ENCODE results near the gene ITGB2.

DNA sequence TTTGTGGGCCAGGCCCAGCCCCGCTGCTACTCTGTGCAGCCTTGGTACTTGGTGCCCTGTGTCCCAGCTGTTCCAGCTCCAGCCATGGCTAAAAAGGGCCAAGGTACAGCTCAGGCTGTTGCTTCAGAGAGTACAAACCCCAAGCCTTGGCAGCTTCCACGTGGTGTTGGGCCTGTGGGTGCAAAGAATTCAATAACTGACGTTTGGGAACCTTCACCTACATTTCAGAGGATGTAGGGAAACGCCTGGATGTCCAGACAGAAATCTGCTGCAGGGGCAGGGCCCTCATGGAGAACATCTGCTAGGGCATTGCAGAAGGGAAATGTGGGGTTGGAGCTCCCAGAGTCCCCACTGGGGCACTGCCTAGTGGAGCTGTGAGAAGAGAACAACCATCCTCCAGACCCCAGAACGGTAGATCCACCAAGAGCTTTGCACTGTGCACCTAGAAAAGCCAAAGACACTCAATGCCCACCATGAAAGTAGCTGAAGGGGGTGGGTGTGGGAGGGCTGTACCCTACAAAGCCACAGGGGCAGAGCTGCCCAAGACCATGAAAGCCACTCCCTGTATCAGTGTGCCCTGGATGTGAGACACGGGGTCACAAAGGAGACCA is 10.2 kb downstream of the UBE2G2 start:
- RRBS, 2 experiments = no CpG with 5 or more reads among the region's 6 CpGs

DNA sequence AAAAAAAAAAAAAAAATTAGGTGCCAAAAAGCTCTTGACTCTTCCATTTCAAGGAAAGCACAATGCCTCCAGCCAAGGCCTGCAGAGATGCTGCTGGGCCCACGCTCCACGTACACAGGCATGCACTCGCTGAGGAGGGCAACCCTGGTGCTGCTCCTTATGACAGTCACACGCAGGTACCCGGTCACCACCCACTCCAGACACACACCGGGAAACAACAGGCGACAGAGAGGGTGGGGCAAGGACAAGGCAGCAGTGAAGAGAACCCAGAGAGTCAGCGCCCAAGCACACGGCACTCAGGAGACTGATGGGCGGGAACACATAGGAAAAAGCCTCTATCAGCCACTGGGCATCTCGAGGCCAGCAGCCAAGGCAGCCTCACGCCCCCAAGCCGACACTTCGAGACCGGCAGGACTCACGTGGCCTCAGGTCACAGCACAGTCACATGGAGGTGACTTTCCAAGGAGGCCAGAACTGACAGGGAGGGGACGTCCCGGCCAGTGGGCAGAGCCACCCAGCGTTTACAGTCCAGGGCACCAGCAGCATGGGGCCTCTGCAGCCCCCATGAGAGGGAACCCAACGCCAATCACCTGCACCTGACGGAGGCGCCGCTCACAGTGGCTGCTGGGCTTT is 19.9 kb downstream of the PTTG1IP start:
- RRBS, 2 experiments = 82 to 84% methylated on average over 4 of the region's 23 CpGs

DNA sequence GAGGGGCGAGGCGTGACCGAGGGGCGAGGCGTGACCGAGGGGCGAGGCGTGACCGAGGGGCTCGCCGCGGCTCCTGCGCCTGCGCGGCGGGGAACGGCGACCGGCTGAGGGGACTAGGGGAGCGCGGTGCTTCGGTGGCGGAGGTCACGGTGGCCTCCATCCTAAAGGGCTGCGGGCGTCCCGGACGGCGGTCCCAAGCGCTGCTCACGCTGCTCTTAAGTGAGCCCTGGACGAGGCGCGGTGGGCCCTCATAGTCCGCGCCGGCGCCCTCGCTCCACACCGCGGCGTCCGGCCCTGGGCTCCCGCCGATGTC is 421 bp upstream of the PTTG1IP start:
- RRBS, 2 experiments = 10 to 13% methylated on average over 18 of the region's 45 CpGs

DNA sequence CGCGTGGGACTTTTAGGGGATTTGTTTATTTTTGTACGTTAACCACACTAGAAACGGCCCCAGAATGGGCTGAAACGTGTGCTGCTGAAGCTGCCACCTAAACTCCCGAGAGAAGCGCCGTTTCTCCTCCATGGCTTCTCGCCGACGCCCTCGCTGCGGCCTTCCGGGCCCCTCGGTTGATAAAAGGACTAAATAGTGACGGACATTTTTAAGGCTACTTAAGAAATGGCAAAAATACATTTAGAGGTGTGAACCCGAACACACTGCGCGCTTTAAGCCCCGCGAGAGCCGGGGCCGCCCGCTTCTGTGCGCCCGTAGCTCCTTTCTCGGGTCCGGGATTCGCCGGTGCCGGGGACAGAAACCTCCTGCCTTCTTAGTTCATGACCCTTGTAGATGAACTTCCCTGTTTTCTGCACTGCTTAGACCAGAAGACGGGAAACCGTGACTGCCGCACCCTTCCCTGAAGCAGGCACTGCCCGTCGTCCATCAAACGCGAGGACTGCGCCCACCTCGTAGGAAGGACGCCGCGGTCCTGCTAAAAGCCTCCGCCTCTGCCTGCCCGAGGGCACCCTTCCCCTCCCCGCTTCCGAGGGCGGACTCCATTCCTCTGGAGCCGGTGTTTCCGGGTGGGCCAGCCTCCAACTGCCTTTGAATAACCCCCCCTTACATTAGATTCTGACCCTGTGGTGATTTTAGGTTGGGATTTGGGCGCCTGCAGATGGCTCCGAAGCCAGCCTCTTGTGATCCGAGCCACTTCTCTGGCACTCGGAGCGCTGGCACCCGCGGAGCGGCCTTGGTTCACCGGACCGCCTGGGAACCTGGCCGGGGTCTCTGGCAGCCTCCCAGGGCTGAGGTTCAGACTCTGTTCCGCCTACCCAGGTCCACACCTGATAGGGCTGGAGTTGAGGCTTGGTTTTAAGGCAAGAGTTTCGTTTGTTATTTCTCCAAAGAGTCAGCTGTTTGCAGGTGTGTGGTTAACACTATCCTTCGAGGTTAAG is 1.1 kb upstream of the PTTG1IP start:
- RRBS, 2 experiments = 89 to 94% methylated on average over 7 to 8 of the region's 64 CpGs

GRCh38 chr21:44920809-44921415 is at the start of gene ITGB2:
ITGB2 (minus strand) TSS chr21:44920899.
- RRBS, 2 experiments = 50% methylated on average over 2 of the region's 21 CpGs; no CpG with 5 or more reads in 1 of the 2 experiments

DNA sequence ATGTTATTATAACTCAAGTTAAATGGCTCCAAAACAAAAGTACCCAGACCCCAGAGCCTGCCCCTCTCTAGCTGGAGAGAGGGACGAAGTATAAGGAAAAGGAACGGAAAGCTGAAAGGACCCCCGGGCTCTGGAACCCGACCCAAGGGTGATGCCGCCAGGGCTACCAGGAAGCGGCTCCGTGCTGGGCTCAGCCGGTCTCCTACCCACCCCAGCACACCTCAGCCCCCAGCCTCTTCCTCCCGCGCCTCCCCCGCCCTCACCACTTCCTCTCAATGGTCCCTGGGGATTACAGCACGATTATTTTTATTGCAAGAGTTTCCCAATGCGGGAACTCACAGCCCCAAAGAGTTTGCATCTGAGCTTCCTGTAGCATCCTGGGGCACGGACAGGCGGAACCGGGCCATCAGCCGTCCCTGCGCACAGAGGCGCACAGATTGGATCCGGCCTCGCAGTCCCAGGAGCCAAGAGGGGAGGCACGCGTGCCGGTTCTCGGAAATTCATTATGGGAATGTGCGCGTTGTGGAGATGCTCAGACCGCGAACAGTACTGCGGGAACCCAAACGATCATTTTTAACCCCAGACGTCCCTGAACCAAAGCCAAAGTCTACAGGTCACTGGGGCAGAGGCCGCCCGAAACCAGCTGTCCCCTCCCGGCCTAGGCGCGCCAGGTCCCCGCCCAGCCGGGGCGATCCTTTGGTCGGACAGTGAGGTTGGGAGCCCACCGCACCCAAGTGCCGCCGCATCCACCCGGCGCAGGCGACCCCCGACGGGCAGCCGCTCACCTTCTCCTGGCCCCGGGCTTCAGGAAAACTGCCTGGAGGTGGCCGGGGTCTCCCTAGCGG is 8.6 kb upstream of the SLX9 start:
- RRBS, 2 experiments = 6 to 9% methylated on average over 30 of the region's 53 CpGs

- RRBS, 2 experiments = 4 to 11% methylated on average over 23 to 26 of the region's 37 CpGs
These were observed 7.1 kb upstream of the SLX9 start for GRCh38 chr21:44932691-44933114.

- RRBS, 2 experiments = 92 to 94% methylated on average over 5 of the region's 51 CpGs
These were observed 18.4 kb downstream of the SLX9 start for GRCh38 chr21:44957897-44958998.

GRCh38 chr21:44969314-44969751 is 29.5 kb downstream of the SLX9 start:
- RRBS, 2 experiments = no CpG with 5 or more reads among the region's 12 CpGs

DNA sequence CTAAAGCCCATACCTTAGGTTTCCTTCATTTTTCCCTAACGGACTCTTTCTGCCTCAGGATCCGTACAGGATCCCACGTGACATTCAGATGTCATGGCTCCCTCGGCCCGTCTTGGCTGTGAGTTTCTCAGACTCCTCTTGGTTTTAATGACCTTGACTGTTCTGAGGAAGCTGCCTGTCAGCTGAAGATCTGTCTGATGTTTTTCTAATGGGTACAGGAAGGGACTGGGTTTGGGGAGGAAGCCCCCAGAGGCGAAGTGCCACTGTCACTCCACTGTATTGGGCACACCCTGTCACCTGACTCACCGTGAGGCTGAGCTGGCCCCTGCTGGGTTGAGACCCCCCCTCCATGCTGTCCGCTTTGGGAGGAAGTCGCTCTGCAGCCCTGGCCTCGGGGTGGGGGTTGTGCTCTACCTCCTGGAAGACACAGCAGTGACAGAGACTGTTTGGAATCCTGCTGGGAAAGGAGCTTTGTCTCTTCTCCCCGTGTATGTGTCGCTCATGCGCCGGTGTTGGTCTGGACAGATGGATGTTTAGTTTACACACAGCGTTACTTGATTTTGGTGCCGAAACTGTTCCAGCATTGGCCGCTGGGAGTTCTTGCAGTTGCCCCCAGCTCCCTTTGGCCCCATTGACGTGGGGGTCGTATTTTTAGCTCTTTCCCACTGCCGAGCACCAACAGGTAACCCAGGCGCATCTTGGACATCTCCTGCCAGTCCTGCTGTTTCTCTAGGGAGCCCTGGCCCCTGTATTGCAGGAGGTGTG is 30.1 kb downstream of the SLX9 start:
- RRBS, 2 experiments = no CpG with 5 or more reads among the region's 21 CpGs

DNA sequence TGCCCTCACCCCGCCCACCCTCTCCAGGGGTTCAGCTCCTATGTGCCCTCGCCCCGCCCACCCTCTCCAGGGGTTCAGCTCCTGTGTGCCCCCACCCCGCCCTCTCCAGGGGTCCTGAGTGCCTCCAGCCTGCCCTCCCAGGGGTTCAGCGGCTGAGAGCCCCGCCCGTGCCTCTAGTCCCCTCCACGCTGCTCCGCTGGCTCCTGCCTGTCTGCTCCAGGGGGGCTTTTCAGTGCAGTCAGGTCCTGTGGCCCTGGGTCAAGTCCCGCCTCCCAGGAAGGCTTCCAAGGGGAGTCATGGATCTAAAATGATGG is 33.7 kb downstream of the SLX9 start:
- RRBS, 2 experiments = no CpG with 5 or more reads among the region's 10 CpGs

GRCh38 chr21:45014354-45015222 is 59.8 kb upstream of the ADARB1 start:
- RRBS, 2 experiments = no CpG with 5 or more reads among the region's 21 CpGs

- RRBS, 2 experiments = 85 to 88% methylated on average over 5 of the region's 17 CpGs
These were observed 52.7 kb upstream of the ADARB1 start for GRCh38 chr21:45021703-45022118.

DNA sequence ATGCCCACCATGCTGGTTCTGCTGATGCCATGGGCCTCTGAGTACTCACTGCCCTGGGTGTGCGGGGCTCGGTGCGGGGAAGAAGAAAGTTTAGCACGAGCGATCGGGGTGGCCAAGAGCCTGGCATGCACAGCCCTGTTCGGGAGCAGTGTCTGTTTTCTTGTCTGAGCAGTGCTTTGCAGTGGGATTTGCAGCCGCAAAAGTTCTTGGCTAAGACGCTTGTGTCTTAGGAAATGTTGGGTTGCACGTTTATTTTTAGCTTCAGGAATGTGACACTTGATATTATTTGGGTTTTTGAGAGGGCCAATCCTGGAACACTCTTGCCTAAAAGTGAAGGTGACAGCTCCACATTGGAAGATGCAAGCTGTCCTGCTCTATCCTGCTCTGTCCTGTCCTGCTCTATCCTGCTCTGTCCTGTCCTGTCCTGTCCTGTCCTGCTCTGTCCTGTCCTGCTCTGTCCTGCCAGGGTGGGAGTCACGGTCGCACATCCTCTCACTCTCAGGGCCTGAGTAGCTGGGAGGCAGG is 40.2 kb upstream of the ADARB1 start:
- RRBS, 2 experiments = no CpG with 5 or more reads among the region's 12 CpGs

DNA sequence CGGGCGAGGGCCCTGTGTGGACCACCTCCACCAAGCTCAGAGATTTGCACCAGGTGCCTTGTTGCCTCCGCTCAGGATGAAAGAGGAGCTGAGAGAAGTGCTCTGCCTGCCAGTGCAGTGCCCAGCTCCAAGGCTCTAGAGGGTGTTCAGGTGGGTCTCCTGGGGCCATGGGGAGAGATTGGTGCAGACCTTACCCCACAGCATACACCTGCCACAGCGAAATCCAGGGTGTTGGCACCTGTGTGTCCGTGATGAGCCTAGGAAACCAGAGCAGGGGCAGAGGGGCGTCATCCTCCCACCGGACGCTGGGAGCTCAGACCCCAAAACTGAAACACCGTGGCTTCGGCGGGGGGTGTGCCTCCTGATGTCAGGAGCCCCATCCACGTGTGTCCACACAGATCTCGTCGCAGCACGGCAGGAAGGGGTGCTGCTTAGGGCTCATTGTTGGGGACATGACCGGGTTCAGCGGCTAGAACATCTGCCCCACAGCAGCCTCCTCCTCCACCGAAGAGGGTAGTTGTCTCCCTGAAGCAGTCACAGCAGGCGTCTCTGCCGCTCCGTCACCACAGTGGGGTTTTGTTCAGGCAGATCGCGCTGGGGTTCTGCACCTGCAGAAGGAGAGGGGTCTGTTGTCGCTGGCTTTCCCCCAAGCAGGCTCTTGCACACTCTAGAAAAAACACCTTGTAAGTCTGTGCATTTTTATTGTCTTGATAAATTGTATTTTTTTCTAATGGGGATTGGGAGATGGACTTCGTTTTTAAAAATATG is 64.1 kb downstream of the POFUT2 start:
- RRBS, 2 experiments = no CpG with 5 or more reads among the region's 25 CpGs

- RRBS, 2 experiments = no CpG with 5 or more reads among the region's 31 CpGs
These were observed 21.7 kb downstream of the POFUT2 start for GRCh38 chr21:45265785-45266511.

DNA sequence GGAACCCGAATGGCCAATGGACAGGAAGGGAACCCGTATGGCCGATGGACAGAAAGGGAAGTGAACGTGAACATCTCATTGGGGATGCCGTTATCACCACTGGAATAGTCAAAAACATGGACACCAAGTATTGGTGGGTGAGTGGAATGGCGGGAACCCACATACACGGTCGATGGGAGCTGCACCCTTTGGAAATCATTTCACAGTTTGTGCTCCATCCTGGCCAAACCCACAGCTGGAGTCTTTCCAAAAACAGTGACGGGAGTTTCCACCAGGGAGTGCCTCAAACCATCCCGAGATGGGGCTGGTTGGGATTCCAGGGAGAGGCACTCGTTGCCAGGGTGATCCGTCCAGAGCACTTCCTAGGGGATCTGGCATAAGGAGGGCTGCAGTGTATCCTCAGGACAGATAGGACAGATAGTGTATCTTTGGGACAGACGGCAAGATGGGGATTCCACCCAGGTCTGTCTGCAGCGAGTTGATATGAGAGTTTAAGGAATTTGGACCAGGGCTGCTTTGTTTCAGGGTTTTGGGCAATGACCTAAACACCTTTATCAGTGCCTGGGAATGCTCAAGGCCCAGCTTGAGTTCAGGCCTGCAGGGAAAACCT is 3.2 kb upstream of the POFUT2 start:
- RRBS, 2 experiments = no CpG with 5 or more reads among the region's 14 CpGs

GRCh38 chr21:45294116-45295203 is 6.8 kb upstream of the POFUT2 start:
- RRBS, 2 experiments = 30 to 32% methylated on average over 4 of the region's 46 CpGs

DNA sequence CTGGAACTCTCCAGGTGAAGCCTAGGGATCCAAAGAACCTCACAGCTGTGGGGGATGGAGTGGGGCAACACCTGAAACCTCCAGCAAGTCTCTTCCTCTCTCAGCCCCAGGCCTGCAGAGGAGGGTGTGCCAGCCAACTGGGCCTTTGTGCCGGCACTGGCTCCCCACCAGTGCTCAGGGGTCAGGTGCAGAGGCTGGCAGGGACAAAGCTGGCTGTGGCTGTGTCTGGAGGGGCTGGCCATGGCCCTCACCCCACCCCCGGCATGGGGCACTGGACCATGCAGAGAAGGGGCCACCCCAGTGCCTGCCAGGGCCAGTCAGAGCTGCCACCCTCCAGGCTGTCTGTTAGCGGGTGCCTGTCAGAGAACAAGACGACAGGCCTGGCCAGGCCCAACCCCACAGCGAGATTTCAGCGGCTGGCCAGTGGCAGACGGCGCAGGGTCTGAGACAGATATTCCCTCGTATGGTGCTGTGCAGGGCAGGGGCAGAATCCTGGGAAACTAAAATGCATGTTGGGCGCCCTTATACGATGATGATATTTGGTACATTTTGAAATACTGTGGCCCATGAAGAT is 3.9 kb downstream of the COL18A1 start:
- RRBS, 2 experiments = 94% methylated on average over 2 of the region's 11 CpGs; no CpG with 5 or more reads in 1 of the 2 experiments

DNA sequence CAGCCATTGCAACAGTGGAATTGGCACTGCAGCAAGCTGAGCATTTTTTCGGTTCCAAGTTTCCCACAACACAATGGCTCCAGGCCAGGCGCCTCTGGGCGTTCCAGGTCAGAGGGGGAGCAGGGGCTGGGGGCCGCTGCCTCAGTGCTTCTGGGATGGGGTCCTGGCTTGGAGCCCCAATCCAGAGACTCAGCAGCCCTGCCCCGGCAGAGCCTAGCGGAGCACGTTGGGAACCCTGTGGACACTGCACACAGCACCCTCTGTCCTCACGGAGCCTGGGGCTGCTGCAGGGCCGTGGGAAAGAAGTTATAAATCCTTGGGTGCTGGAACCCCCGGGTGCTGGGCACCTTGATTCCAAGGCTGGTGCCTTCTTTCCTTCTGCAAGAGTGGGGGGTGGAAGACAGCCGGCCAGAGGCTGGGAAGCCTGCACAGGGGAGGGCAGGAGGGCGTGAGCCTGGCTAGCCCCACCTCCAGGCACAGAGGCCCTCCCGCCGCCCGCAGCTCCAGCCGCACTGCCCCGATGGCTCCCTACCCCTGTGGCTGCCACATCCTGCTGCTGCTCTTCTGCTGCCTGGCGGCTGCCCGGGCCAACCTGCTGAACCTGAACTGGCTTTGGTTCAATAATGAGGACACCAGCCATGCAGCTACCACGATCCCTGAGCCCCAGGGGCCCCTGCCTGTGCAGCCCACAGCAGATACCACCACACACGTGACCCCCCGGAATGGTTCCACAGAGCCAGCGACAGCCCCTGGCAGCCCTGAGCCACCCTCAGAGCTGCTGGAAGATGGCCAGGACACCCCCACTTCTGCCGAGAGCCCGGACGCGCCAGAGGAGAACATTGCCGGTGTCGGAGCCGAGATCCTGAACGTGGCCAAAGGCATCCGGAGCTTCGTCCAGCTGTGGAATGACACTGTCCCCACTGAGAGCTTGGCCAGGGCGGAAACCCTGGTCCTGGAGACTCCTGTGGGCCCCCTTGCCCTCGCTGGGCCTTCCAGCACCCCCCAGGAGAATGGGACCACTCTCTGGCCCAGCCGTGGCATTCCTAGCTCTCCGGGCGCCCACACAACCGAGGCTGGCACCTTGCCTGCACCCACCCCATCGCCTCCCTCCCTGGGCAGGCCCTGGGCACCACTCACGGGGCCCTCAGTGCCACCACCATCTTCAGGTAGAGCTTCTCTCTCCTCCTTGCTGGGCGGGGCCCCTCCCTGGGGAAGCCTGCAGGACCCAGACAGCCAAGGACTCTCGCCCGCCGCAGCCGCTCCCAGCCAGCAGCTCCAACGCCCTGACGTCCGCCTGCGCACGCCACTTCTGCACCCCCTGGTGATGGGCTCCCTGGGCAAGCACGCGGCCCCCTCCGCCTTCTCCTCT is 50.5 kb downstream of the COL18A1 start:
- RRBS, 2 experiments = 62 to 65% methylated on average over 10 to 11 of the region's 54 CpGs